SP-49 (cell line): ENCODE data around the genes RPLP1 and TLE3.

GRCh38 chr15:69314255-69314777 is 15.6 kb downstream of the PAQR5 start:
- PRO-cap, result no peak

DNA sequence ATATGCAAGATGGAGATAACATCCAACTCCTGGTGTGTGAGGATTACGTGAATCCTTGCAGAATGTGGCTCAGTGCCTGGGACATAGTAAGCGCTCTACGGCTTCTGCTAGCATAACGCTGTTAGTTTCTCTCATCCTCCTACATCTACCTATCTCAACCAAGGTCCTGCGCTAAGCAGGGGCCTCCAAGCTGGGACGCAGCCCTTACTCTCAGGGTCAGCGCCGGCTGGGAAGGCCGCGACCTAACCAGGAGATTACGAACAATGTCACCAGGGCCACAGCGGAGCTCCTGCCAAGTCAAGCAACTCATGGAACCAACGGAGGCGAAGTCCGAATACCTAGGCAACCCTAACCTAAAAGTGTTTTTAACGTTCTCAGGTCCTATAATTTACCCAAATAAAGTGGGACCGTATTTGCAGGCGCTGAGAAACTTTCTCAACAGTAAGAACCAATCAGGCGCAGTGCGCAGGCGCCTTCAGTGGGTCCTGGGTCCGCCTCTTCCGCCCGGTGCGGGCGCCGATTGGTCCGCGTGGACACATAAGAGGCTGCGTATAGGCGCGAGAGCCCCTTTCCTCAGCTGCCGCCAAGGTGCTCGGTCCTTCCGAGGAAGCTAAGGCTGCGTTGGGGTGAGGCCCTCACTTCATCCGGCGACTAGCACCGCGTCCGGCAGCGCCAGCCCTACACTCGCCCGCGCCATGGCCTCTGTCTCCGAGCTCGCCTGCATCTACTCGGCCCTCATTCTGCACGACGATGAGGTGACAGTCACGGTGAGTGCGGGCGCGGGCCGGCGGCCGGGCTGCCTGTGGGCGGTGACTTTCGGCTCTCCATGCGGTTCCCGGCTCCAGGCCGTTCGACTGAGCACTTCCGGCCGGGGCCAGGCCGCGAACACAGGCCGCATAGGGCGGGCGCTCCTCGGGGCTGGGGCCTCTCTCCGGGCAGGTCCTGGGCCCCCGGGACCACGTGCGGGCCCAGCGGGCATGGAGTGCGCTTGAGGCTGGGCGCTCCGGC is at the start of gene RPLP1:
Gene RPLP1, plus strand, starts transcription at position 565 of the 1,008 bp plus-strand sequence.
- PRO-cap, result bidirectional peak, plus-strand start at position 564 of the sequence, minus-strand start at position 440 of the sequence

DNA sequence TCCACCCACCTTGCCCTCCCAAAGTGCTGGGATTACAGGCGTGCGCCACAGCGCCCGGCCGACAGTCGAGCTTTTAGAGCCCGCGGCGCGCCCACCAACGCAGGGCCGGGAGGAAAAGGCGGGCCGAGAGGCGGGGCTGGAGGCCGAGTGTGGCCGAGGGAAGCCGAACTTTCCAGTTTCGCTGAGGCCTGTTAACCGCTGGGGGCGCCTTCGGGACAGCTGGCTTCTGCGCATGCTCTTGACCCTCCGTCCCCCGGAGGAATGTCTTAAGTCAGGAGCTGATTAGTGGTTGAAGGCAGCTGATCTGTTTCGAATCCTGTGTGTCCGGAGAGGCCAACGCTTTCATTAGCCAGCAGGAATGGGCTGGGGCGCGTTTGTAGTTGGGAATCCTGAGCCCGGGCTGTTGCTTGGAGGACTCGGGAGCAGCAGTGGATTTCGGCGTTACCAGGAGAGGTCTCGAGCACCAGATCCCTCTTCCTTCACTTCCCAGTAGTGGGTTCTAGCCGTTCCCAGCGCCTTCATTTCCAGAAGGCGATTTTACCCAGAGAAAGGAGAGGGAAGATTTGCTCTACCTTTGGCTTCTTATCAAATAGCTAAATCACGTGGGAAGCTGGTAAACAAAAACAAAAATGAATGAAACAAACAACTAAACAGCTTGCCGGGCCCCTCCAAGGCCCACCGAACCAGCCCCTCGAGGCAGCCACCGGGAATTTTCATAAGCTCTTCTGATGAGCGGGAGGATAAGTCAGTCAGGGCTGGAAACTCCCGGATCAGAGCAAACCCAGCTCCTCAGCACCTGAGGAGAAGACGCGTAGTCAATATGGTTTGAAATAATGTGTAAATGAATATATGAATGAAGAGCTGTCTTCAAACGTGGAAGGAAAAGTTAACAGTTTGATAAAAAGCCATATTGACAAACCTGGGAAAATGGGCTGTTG is 10.3 kb downstream of the RPLP1 start:
- PRO-cap, result no peak

DNA sequence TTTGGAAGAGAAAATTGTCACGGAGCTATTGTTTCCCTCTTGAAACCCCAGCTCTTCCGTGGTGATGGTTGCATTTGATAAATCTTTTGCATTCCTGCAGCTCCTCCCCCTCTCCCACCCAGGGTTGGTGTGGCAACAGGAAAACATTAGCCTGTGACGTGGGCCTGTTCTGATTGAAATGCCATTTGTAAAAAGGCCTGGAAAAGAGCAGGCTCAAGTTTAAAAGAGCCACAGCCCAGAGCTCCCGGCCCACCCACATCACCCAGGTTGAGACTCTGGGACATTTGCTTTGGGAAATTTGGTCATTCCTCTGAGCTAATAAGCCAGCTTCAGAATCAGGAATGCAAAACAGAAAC is 282.5 kb downstream of the RPLP1 start:
- PRO-cap, result no peak

- PRO-cap, result no peak
Observed at GRCh38 chr15:69997813-69998209, 99.9 kb downstream of the TLE3 start.

DNA sequence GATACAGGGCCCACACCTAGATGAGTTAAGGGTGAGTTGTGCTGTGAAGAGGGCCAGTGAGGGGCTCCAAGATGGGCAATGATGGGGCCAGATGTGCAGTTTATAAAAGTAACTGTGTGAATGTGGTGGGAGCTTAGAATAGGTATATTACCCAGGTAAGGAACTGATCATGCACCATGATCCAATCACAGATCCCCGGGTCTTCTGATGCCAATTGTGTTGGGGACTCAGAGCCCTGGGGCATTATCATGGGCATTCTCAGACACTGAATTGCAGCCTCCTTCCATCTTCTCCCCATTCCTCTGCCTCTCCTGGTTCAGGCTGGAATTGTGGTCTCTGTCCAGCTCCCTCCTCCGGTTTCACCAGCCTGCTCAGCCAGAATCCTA is 53.7 kb downstream of the TLE3 start:
- PRO-cap, result no peak

DNA sequence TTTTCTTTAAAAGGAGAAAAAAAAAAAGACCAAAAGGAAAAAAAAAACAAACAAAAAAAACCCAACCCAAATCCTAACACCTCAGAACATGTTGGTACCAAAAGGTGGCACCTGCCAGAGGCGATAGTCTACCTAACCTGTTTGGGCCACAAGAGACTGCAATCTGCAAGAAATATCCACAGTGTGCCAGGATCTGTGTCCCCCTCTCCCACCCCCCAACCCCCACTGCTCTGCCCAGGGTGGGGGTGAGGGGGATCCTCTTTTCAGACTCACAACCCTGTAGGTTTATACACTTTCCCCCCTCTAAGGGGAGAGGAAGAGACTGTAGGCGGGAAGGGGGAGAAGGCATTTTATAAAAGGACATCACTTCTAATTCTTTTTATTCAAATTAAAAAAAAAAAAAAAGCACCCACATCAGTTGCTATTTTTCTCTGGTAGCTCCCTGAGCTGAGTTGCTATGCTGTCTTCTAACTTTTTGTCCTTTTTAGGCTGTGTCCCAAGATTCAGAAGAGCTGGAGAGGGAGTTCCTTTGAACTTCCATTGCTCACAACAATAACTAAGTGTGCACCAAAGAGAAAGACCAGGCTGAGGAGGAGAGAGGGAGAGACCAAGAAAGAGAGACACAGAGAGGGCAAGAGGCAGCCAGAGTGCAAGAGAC is 49.0 kb downstream of the TLE3 start:
- PRO-cap, result no peak

- PRO-cap, result no peak
Observed at GRCh38 chr15:70070276-70070904, 27.3 kb downstream of the TLE3 start.

DNA sequence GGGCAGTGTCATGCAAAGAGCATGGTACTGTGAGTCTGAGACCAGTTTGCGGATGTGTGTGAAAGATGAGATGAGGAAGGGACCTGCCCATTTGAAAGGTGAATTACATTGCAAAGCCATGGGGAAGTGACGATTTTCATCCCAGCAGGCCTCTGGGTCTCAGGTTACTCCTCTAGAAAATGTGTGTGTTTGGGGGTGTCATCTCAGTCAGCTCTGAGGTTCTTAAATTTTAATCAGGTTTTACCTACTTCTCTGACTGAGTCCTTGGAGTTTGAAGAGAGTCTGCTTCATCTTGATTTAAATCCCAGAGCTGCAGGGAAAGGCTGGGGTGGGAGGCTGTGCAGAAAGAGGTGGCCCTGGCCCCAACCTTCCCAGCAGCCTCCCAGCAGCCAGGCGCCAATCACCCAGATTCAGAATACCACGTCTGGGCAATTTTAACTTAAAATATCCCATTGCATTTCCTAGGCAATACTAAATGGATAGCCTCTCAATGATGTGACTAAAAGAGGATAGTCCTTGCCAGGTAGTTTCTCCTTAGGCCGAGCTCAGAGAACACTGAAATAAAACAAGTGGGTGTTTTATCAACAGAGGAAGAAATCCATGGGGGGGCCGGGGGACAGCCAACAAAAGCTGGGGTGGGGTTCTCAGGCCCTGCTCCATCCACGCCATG is 15.9 kb downstream of the TLE3 start:
- PRO-cap, result no peak

GRCh38 chr15:70095156-70095718 is 2.5 kb downstream of the TLE3 start:
- PRO-cap, result no peak

- PRO-cap, result unidirectional peak, minus-strand start at chr15:70097742; bidirectional peak, plus-strand start at chr15:70098078, minus-strand start at chr15:70097889
Observed at GRCh38 chr15:70097224-70098212, at the start of gene TLE3. Gene TLE3 (minus strand): TSS chr15:70097917.

GRCh38 chr15:70121578-70122158 is 24.0 kb upstream of the TLE3 start:
- PRO-cap, result no peak

- PRO-cap, result no peak
Observed at GRCh38 chr15:70164866-70165809, 67.4 kb upstream of the TLE3 start.

GRCh38 chr15:70197734-70198239 is 100.1 kb upstream of the TLE3 start:
- PRO-cap, result no peak

GRCh38 chr15:70246135-70246334 is 148.3 kb upstream of the TLE3 start:
- PRO-cap, result no peak

- PRO-cap, result unidirectional peak, plus-strand start at chr15:70319561; unidirectional peak, minus-strand start at chr15:70319659
Observed at GRCh38 chr15:70319436-70320054, 221.8 kb upstream of the TLE3 start.

GRCh38 chr15:70459725-70460296 is 303.5 kb downstream of the UACA start:
- PRO-cap, result no peak

DNA sequence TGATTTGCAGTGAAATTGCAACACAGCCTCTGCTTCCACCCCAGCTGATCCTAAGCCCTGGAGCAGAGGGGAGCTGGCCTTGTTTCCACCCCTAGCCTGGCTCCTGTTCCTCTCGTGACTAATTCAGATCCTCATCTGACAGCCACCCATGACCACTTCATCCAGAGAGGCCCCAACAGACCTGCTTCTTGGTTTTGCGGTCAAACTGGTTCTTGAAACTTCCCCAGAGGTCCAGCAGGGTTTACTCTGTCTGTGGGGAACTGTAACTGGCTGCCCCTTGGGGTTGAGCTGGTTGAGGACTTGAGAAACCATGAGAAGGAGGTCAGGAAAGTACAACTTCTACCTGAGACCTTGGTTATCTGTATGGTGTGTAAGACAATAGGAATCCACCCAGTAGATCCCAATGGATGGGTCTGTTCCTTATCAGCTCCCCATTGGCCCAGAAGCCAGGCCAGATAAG is 300.2 kb downstream of the UACA start:
- PRO-cap, result unidirectional peak, minus-strand start at position 120 of the sequence

DNA sequence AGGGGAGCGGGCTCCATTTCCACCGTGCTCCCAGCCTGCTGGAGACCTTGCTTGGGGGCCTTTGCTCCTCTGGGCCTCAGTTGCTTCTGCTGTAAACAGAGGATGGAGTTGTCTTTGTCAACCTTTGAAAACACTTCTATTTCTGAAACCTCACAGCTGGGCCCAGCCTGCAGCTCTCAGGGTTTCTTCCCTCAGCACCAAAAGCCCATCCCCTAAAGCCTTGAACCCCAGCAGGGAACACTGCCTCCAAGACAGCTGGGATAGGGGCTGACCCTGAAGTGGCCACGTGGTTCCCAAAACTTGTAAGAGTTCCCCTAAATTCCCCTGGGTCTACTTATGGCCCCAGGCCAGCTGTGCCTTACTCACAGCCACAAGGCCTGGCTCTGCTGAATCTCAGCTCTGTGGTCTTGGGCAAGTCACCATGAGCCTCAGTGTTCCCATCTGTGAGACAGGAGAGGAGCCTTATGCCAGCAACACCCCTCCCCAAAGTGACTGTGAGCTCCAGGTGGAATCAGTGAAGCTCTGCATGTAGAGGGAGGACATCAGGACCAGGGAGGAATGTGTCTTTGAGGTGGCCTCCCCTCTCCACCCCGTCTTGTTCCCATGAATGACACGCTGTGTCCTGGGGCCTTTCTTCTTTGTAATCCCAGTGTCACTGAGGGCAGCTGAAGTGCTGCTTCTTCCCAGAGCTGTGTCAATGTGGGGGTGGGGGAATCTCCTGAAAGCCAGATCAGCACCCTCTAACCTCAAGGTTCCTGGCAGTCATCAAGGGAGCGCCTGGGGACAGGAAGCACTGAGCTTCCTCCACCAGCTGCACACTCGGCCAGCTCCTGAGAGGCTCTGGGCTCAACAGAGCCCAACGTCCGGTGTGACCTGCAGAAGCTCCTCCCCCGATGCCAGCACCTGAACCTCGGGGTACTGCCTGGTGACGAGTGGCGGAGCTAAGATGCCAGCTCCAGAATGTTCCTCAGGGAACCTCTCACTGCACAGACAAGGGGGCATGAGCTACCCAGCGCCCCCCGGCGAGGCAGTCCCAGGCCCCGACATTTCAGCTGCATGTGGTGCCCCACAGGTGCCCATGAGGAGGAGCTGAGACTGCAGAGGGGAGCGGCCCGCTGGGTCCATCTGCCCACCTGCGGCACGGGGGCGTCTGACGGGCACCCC is 258.9 kb downstream of the UACA start:
- PRO-cap, result no peak

DNA sequence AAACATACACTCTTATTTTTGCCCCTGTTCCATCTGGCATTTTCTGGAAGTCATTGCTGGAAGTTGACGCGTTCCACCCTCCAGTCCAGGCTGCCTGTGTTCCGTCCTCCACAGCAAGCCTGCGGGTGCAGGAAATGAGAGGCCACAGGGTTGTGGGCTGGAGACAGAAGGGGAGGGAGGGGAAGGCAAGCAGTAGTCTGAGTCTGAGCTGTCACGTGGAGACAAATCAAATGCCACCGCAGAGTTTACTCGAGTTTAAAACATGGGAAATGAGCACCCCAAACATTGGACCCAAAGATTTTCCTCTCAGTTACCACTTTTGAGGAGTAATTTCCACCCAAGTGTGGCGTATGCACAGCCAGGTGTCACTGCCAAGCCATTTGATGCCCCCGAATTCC is 204.1 kb downstream of the UACA start:
- PRO-cap, result no peak